Bronchial epithelial cell (primary cell): ENCODE data around the genes CYP4B1 and AGBL4.

DNA sequence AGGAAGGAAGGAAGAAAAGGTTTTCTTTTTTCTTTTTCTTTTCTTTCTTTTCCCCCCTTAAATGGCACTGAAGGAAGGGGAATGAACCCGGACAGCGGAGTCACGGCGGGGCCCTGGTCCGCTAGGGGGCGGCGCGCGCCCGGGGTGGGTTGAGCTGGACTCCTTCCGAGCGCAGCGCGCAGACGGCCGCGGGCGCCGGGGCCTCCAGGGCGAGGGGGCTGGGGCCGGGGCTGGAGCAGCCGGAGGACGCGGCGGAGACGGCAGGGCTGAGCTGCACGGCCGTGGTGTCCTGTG lies 2.5 kb downstream of the TMEM275 start:
- RRBS, 2 experiments: 1 to 2% methylated on average over 24 of the region's 28 CpGs

DNA sequence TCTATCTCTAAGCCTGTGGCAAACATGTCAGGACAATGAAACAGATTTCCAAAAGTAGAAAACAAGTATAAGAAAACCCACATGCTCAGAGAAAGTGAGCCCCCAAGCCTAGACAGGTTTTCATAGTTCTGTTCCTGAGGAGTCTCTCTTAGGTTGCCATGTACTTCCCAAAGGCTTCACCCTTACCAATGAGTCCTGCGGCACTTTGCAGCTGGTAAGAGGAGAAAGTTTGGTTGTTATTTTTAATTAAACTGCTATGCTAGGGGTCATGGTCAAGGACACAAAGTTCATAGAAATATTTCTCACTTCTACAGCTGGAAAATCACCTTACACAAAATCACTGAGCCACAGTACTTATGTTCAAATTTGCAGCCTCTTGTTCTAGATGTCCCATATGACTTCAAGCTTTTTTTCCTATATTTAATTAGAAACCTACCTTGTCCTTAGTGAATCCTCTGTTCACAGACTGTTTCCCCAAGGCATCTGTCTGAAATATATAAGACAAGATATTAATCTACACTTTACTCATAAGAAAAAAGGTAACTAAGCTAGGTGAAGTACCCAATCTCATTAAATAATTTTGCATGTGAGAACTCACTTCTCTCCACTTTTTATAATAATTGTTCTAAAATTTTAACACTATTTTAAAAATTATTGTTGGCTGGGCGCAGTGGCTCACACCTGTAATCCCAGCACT lies 9.8 kb downstream of the ATPAF1 start:
- RRBS, 2 experiments: no CpG with 5 or more reads among the region's 2 CpGs

- RRBS, 2 experiments: no CpG with 5 or more reads among the region's 3 CpGs
These were observed 38.2 kb upstream of the EFCAB14 start for GRCh38 chr1:46757117-46757533.

- RRBS, 2 experiments: no CpG with 5 or more reads among the region's 2 CpGs
These were observed 34.4 kb upstream of the CYP4B1 start for GRCh38 chr1:46764428-46764894.

DNA sequence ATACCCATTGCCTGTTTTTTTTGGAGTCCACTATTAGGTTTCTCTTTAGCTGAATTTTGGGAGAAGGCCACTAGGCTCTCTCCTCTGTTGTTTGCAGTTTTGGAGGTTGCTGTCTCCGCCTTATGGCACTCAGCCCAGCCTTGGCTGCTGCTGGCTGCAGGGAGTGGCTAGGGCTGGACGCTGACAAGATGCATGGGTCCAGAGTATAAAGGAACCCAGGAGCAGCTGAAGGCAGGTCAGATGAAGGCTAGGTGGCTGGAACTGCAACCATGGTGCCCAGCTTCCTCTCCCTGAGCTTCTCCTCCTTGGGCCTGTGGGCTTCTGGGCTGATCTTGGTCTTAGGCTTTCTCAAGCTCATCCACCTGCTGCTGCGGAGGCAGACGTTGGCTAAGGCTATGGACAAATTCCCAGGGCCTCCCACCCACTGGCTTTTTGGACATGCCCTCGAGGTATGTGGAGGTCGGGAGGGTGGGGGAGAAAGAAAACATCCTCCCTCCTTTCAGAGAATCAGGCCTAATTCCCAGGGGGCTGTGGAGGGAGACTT lies at the start of gene CYP4B1:
CYP4B1 (plus strand) TSS at position 234 of the 544 bp plus-strand sequence.
- RRBS, 2 experiments: no CpG with 5 or more reads among the region's 6 CpGs

- RRBS, 2 experiments: no CpG with 5 or more reads among the region's 8 CpGs
These were observed 48.6 kb downstream of the CYP4B1 start for GRCh38 chr1:46847328-46847958.

- RRBS, 2 experiments: no CpG with 5 or more reads among the region's 3 CpGs
These were observed 19.8 kb upstream of the CYP4A11 start for GRCh38 chr1:46960878-46961603.

- RRBS, 2 experiments: no CpG with 5 or more reads among the region's 9 CpGs
These were observed 8.0 kb downstream of the PDZK1IP1 start for GRCh38 chr1:47181855-47182308.

DNA sequence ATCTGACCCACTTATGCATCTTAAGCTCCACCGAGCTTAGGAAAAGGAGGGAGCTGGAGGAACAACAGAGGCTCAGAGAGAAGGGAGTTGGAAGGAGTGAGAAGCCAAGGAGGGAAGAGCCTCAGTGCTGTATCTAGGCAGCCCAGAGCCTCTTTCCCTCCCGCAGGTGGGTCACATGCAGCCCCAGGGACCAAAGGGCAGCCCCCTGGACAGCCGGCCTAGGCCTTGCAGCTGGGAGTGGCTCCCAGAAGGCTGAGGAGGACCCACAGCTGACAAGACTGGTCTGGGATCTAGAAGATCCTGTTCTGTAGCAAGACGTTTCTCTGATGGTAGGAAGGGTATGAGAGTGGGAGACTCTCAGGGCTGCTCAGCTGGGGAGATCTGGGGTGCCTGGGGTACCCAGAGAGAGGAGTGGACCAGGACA lies 2.2 kb downstream of the PDZK1IP1 start:
- RRBS, 2 experiments: no CpG with 5 or more reads among the region's 4 CpGs

DNA sequence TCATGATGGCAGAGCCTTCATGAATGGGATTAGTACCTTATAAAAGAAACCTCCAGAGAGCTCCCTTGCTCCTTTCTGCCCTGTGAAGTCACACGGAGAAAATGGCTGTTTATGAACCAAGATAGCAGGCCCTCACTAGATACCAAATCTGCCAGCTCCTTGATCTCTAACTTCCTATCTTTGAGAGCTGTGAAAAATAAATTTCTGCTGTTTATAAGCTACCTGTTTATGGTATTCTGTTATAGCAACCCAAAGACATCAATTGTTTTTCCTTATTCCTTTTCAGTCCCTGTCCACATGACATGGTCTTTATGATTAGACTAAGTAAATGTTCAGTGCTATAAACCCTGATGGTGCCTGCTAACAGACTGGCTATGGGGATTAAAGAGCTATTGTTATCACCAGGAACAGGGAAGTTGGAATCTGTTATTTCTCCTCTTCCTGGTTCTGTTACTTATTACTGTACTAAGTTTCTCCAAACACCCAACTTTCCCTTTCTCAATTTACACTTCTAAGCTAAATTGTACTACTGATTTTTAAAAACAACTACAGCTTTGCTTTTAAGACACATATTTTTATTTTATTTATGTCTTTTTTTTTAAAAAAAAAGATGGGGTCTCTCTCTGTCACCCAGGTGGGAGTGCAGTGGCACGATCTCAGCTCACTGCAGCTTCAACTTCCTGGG lies 9.8 kb upstream of the STIL start:
- RRBS, 2 experiments: no CpG with 5 or more reads among the region's 2 CpGs

- RRBS, 2 experiments: no CpG with 5 or more reads among the region's 3 CpGs
These were observed 275.5 kb downstream of the FOXD2 start for GRCh38 chr1:47713380-47713687.

DNA sequence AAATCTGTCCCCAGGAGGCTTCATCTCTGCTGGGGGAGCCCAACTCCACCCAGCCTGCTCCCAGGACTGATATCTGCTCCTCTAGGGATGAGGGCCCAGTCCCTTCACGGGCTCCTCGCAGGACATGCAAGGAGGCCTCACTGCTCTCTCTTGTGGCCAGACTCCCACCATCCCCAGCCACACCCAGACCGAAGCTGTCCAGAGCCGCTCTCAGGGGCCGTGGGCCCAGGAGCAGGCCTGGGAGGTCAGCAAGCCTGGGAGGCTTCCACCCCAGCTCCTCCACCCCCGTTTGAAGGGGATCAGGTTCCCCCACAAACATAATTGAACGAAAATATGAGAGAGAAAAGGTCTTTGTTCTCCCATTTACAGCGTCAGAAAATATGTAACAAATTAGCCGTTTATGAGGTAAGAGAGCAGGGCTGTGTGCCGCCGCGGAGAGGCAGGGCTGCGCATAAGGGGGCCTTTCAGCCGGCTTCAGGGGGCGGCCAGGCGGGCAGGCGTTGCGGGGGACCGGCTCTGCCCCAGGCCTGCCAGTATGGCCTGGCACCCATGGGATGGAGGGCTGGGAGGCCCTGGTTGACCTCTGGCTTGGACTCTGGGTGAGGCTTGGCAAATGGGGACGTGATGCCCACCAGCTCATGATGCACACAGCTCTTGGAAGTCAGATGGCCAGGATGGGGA lies 179.4 kb downstream of the TRABD2B start:
- RRBS, 2 experiments: 94 to 96% methylated on average over 6 of the region's 20 CpGs

GRCh38 chr1:47831474-47832060 lies 165.6 kb downstream of the TRABD2B start:
- RRBS, 2 experiments: no CpG with 5 or more reads among the region's 11 CpGs

GRCh38 chr1:47993862-47994428 lies 3.2 kb downstream of the TRABD2B start:
- RRBS, 2 experiments: no CpG with 5 or more reads among the region's 25 CpGs

GRCh38 chr1:48093648-48094259 lies 96.6 kb upstream of the TRABD2B start:
- RRBS, 2 experiments: no CpG with 5 or more reads among the region's 16 CpGs

GRCh38 chr1:48227125-48228215 lies 5.0 kb downstream of the SLC5A9 start:
- RRBS, 2 experiments: no CpG with 5 or more reads among the region's 12 CpGs

DNA sequence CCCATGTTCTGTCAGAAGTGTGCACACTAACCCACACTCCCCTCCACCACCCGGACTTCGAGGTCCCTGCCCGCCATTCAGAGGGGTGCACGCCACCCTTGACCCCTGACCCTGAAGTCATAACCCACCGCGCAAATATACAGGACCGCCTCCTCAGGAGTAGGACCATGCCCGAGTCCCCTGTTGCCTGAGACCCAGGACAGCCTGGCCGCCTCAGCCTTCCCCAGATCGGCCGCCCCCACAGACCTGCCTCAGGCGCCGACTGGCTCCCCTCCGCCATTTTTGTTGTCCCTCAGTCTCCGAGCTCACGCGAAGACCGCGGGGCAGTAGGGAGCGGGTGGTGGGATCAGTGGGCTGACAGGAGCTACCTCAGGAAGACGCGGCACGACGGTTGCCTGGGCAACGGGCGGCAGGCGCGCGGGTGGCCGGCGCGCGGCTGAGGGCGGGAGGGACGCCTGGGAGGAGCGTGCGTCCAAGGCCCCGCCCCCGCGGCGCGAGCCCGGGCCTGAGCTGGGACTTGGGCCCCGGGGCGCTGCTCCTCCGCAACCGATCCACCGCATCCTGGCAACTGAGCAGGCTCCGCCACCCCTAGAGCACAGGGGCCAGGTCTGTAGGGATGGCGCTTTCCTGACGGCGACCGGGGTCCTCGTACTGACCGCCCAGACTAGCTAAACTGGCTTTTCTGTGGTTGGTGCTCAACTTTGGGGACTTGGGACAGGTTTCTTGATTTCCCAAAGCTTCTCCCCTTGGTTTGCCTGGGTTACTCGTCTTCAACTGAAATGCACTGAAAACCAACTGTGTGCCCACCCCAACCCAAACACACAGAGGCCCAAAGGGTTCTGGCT lies at the start of gene AGBL4:
AGBL4 (minus strand) TSS at position 438 of the 845 bp plus-strand sequence.
- RRBS, 2 experiments: under 1 to 2% methylated on average over 13 to 22 of the region's 56 CpGs

- RRBS, 2 experiments: no CpG with 5 or more reads among the region's 2 CpGs
These were observed 27.7 kb upstream of the DMRTA2 start for GRCh38 chr1:50450982-50451238.

- RRBS, 2 experiments: no CpG with 5 or more reads among the region's 6 CpGs
These were observed 204.6 kb downstream of the FAF1 start for GRCh38 chr1:50755420-50755990.